Measurements from ENCODE around the genes PRR16 and LMNB1.

DNA sequence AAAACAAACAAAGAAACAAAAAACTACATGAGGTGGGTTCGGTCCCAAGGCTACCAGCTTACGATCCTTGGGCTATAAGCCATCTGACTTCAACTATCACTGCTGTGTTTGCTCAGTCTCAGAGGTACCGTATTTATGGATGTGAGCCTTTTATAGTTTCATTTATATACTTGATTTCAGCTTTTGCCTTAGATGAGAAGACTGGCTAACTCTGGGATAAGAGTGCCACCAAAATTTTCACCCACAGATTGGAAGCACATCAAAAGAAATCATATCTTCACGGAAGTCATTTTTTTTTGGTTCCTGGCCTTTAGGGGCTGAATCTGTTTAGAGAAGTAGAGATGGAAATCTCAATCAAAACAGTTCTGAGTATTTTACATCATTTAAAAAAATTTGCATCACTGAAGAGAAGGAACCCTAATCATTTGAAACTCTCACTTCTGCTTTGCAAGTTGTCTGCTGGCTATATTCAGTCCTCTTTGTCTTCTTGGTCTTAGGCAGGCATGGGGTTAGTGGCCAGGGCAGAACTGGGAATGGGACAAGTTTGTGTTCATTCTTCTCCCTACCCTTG, 14.3 kb upstream of the TNFAIP8 start:
- PRO-cap: no peak
- RRBS, 2 experiments: no CpG with 5 or more reads among the region's 4 CpGs

DNA sequence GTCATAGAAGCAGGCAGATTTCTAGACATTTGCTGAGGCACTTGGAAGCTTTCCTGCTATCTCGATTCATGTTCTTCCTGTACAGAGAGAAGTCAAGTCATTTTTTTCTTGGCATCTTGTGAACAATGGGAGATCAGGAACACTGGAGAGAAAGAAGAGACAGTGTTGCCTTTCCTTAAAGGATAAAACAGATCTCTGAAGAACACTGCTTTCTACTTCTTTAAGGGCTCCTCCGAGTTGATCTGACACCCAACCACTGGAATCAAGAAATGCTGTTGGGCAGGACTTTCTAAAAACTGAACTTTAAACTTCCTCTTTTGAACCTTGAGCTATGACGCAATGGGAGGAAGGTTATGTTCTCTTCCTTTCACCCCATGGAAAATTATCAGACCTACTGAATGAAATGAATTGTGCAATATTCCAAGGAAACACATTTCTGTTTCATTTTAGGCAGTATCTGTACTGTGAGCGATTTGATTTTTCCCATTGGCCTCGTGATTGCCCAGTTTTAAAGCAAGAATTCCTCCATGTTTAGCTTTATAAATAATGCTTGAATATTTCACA, 206.1 kb upstream of the PRR16 start:
- PRO-cap: no peak
- RRBS, 2 experiments: no CpG with 5 or more reads among the region's 5 CpGs

- PRO-cap: bidirectional peak, plus-strand start at chr5:120464283, minus-strand start at chr5:120464213
- RRBS, 2 experiments: 1 to 2% methylated on average over 9 to 19 of the region's 64 CpGs
Measured at GRCh38 chr5:120463742-120464668, at the start of gene PRR16. TSS of gene PRR16 (plus strand) at chr5:120464300.

GRCh38 chr5:122020073-122020801, 57.8 kb downstream of the LOX start:
- PRO-cap: no peak
- RRBS, 2 experiments: no CpG with 5 or more reads among the region's 7 CpGs

GRCh38 chr5:122187418-122187703, 27.4 kb downstream of the ENSG00000250803 start:
- PRO-cap: no peak
- RRBS, 2 experiments: no CpG with 5 or more reads among the region's 1 CpG

- PRO-cap: bidirectional peak, plus-strand start at chr5:122775082, minus-strand start at chr5:122774869
- RRBS, 2 experiments: no CpG with 5 or more reads among the region's 18 CpGs
Measured at GRCh38 chr5:122774482-122774950, 364 bp upstream of the SNX2 start.

GRCh38 chr5:123089937-123090987, 1.2 kb downstream of the PRDM6 start:
- PRO-cap: bidirectional peak, plus-strand start at chr5:123090236, minus-strand start at chr5:123090136; bidirectional peak, plus-strand start at chr5:123090771, minus-strand start at chr5:123090696
- RRBS, 2 experiments: 3 to 7% methylated on average over 44 to 45 of the region's 116 CpGs

DNA sequence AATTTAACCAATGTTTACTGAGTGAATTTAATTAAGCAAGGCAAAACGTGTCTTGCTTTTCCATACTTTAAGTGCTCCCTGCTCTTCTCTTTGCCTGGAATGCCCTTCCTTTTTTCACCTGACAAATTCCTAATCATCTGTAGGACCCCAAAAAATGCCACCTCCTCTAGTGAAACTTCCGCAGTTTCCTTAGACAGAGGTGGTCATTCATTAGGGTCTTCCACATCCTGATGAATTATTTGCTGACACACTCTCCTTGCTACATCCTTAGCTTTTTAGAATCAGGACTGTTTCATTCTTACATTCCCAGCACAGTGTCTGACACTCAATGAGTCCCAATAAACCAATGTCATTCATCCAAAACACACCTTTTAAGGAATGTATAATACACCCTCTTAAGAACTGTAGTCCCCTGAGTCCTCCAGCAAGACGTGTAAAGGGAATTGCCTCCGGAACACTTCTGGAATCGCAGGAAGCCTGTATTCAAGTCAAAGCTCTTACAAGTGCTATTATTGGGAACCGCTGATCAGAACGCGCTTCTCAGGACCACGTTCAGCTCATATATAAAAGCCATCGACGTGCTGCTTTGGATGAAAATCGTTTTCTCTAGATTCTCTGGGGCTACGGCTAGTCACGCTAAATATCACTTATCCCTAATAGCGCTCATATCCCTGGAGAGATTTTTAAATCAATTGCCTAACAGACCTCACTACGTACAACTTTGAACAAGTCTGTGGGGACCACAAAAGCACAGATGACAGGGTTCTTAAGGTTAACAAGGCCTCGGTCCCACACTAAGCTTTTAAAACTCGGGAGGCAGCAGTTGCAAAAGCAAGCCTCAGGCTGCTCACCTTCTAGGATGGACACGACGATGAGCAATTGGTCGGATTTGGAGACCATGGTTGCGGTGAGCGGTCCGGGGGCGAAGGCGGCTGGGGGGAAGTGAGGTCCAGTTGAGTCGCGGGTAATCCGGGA, 817 bp downstream of the CEP120 start:
- PRO-cap: unidirectional peak, plus-strand start at position 424 of the sequence; unidirectional peak, plus-strand start at position 509 of the sequence; bidirectional peak, plus-strand start at position 805 of the sequence, minus-strand start at position 565 of the sequence
- RRBS, 2 experiments: 1 to 2% methylated on average over 6 of the region's 29 CpGs

DNA sequence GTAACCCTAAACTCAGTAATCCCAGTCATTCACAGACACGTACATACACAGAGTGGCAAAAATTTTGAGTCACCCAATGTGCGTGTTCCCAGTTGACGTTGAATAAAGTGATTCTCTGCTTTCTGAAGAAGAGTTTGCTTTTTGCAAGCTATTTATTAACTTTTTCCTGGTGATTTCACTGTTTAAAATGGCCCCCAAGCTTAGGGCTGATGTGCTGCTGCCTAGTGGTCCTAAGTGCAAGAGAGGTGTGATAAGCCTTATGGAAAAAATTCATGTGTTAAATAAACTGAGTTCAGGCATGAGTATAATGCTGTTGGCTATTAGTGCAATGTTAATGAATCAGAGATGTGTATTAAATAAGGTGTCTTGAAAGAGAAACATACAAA, 16.9 kb downstream of the CSNK1G3 start:
- PRO-cap: no peak
- RRBS, 2 experiments: no CpG with 5 or more reads among the region's 3 CpGs

GRCh38 chr5:124742676-124743210, 3.7 kb downstream of the ZNF608 start:
- PRO-cap: bidirectional peak, plus-strand start at chr5:124743092, minus-strand start at chr5:124743026
- RRBS, 2 experiments: no CpG with 5 or more reads among the region's 3 CpGs

GRCh38 chr5:124952802-124953054, 206.3 kb upstream of the ZNF608 start:
- PRO-cap: no peak
- RRBS, 2 experiments: no CpG with 5 or more reads among the region's 3 CpGs

DNA sequence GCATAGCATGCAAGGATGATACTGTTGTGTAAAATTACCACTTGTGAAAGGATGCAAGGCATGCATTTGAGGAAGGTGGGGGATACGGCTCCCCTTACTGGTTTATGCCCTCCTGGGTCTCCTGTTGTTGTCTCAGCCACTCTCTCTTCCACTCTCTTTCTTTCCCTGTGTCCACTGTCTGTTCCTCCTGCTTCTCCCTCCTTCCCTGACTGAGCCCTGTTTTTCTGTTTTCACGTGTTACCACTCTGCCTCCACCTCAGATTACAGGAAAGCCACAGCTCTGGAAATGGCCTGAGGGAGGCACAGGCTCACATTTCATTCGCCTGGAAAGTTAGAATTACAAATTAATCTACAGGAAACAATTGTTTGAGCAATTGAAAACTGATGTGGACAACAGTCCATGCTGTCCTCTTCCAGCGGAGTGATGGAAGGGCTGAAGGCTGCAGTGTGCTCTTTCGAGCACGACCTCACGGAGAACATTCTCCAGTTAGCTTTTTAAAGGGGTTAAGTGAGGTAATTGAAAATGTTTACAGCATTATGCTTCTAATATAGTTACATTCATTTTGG, 444.3 kb upstream of the ZNF608 start:
- PRO-cap: bidirectional peak, plus-strand start at position 406 of the sequence, minus-strand start at position 211 of the sequence
- RRBS, 2 experiments: no CpG with 5 or more reads among the region's 7 CpGs

DNA sequence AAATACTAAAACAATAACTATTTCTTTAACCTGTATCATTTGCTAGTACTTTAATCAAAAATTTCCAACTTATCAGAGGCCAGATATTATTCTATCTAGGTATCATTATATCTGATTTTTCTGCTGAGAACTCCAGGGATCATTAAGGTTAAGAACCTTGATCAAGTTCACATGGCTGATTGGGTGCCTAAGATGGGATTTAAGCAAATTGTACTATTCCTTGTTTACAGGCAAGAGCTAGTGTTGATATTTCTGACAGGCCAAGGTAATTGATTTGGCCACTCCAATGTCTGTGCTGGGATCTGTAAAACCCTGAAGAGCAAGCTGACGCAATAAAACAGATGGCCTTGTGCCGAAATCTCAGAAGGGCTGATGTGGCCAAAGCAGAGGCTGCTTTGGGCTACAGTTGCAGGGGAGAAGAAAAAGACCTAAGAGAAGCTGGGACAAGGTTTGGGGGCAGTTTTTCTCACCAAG, 463.1 kb upstream of the ZNF608 start:
- PRO-cap: no peak
- RRBS, 2 experiments: no CpG with 5 or more reads among the region's 2 CpGs

DNA sequence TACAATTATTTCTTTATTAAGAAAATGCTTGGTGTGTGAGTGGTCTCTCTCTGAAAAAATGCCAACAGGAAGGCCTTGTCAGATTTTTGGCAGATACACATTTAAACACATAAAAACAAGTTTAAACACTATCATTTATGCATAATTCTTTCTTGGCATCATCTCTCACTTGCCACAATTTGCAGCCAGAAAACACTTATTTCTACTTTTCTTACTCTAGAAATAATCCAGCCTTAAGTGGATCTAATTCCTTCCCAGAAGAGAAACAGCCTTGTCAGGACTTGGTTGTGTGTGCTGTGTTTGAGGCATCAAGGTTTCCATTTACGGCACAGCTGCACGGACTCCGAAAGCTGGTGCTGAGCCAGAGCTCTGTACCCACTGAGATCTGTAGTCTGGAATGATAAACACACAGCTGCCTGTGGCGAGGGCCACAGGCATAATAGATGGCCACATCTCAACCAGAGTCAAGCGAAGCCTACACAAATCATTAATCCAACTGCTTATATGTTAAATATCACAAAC, 738.1 kb upstream of the ZNF608 start:
- PRO-cap: bidirectional peak, plus-strand start at position 381 of the sequence, minus-strand start at position 399 of the sequence
- RRBS, 2 experiments: no CpG with 5 or more reads among the region's 5 CpGs

DNA sequence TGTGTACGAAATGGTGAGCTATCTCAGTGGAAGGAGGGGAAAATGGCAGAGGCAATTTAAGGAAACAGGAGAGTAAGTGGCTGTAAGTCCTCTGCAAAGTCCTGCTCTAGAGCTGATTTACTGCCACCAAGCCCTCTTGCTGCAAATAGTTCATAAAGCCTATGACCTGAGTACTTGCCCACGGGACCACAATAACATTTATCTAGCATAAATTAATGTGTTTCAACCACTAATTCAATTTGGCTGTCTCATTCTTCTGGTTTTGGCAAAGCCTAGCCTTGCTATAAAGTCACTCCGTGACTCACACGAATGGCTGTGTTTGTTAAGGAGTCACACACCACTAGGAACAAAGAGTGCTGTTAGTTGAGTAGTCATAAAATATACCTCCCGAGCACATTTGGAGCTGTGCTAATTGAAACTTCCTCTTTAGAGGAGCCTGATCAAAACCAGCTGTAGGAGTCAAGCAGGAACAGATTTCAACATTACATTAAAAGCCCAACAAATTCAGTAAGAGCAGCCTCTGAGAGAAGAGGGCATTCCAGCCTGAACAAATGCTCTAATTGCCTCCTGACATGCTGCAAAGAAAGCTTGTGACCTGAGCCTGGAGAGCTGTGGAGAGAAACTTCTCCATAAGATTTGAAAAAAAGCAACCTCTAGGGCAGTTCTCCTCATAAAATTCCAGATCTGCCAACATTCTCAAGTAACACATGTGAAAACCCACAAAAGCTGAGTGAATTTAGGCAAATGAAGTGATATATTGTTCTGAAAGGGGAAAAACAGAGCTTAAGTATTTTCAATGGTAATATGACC, 738.8 kb upstream of the ZNF608 start:
- PRO-cap: no peak
- RRBS, 2 experiments: no CpG with 5 or more reads among the region's 5 CpGs

DNA sequence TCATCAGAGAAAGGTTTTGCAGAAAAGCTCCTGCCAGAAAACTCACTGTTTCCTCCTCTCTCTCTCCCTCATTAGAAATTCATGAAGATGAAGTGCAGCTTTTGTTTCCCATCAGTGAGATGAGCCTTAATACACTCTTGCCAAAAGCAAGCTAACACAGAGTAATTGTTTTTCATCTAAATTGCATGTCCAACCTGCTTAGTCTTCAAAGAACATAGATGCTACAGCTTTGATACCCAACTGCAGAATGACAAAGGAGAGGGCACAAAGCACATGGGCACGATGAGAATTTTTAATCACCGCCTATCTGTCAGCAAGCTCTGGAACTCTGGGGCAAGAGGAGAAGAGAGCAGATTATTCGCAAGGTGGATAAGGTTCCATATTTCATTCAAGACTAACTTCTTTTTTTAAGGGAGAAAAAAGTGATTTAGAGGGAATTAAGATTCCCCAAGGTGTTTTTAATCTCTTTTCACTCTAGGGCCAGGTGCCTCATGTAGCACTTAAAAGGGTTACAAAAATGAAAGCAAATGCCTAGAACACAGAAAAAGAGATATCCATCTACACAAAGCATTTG, 142.1 kb upstream of the GRAMD2B start:
- PRO-cap: no peak
- RRBS, 2 experiments: no CpG with 5 or more reads among the region's 3 CpGs

DNA sequence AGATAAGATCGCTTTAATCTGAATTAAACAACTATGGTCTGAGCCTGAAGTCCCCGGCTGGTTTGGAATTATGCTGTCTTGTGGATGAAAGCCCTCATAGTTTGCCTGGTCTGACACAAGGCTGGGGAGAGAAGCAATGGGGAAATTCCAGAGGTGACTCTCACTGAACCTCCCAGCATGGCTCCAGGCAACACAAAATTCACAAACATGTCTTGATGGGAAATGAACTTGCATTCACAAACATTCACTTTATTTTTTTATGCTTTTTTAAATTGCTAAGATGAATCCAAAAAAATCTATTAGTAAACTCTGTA, 27.9 kb upstream of the GRAMD2B start:
- PRO-cap: no peak
- RRBS, 2 experiments: no CpG with 5 or more reads among the region's 2 CpGs

GRCh38 chr5:126404303-126404736, 18.9 kb upstream of the GRAMD2B start:
- PRO-cap: no peak
- RRBS, 2 experiments: no CpG with 5 or more reads among the region's 3 CpGs

DNA sequence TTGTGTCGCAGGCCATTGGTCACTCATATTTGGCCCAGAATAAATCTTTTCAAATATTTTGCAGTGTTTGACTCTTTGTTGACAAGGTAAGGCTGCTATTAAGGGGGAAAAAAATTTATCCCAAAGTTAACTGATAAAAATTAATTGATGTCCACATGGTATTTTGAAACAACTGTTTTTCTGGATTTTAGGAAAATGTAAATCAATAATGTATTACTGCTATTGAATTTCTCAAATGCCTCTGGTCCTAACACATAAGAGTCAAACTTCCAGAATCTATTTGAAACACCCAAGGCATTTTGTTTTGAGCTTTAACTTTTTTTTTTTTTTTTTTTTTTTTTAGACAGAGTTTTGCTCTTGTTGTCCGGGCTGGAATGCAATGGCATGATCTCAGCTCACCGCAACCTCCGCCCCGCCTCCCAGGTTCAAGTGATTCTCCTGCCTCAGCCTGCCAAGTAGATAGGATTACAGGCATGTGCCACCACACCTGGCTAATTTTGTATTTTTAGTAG, 75.9 kb downstream of the ALDH7A1 start:
- PRO-cap: no peak
- RRBS, 2 experiments: no CpG with 5 or more reads among the region's 5 CpGs

DNA sequence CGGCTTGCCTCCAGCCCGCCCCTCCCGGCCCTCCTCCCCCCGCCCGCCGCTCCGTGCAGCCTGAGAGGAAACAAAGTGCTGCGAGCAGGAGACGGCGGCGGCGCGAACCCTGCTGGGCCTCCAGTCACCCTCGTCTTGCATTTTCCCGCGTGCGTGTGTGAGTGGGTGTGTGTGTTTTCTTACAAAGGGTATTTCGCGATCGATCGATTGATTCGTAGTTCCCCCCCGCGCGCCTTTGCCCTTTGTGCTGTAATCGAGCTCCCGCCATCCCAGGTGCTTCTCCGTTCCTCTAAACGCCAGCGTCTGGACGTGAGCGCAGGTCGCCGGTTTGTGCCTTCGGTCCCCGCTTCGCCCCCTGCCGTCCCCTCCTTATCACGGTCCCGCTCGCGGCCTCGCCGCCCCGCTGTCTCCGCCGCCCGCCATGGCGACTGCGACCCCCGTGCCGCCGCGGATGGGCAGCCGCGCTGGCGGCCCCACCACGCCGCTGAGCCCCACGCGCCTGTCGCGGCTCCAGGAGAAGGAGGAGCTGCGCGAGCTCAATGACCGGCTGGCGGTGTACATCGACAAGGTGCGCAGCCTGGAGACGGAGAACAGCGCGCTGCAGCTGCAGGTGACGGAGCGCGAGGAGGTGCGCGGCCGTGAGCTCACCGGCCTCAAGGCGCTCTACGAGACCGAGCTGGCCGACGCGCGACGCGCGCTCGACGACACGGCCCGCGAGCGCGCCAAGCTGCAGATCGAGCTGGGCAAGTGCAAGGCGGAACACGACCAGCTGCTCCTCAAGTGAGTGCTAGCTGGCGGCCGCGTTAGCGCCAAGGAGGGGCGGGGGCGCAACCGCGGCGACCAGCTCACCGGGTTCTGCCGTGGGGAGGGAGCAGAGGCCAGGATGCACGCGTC, at the start of gene LMNB1:
TSS of gene LMNB1 (plus strand) at position 49 of the 894 bp plus-strand sequence.
- PRO-cap: bidirectional peak, plus-strand start at position 73 of the sequence, minus-strand start outside the sequence; bidirectional peak, plus-strand start at position 292 of the sequence, minus-strand start at position 305 of the sequence; bidirectional peak, plus-strand start at position 732 of the sequence, minus-strand start at position 665 of the sequence
- RRBS, 2 experiments: under 1 to 1% methylated on average over 18 to 19 of the region's 112 CpGs

Measured in HEK293 (cell line).